Upper lobe of left lung (tissue), 5 donors: ENCODE results near the genes ATP7A, PGAM4, RTL3 and NAP1L3.

DNA sequence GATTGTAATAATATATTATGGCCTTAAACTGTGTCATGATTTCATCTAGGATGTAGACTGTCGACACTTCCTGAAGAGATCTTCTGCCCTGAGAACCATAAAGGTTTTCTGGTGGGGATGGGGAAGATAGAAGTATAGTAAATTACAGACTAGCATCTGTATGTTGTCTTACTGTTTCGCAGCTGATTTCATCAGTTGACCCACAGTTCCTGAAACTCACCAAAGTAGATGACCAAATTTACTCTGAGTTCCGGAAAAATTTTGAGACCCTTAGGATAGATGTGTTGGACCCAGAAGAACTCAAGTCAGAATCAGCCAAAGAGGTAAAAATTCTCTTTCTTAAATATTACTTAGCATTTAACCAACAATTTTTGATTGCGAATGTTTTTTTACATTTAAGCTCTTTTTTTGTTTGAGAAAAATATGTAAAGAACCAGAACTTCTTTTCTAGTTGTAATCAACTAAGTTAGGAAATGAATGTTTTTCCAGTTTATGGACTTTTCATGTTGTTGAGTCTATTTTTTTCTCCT is 2.5 kb downstream of the PBDC1 start:
- PRO-cap, 2 experiments = no peak in any of the 2 experiments
- RAMPAGE, long total RNA, 4 experiments = no peak in any of the 4 experiments

DNA sequence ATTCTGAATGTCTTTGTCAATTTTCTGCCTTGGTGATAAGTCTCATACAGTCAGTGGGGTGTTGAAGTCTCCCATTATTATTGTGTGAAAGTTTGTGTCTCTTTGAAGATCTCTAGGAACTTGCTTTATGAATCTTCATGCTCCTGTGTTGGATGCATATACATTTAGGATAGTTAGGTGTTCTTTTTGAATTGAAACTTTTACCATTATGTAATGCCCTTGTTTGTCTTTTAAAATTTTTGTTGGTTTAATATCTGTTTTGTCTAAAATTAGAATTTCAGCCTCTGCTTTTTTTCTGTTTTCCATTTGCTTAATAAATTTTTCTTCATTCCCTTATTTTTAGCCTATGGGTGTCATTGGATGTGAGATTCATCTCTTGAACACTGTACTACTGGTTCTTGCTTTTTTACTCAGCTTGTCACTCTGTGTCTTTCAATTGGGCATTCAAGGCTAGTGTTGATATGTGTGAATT is 81.5 kb downstream of the MAGEE1 start:
- PRO-cap, 2 experiments = no peak in any of the 2 experiments
- RAMPAGE, long total RNA, 4 experiments = no peak in any of the 4 experiments

DNA sequence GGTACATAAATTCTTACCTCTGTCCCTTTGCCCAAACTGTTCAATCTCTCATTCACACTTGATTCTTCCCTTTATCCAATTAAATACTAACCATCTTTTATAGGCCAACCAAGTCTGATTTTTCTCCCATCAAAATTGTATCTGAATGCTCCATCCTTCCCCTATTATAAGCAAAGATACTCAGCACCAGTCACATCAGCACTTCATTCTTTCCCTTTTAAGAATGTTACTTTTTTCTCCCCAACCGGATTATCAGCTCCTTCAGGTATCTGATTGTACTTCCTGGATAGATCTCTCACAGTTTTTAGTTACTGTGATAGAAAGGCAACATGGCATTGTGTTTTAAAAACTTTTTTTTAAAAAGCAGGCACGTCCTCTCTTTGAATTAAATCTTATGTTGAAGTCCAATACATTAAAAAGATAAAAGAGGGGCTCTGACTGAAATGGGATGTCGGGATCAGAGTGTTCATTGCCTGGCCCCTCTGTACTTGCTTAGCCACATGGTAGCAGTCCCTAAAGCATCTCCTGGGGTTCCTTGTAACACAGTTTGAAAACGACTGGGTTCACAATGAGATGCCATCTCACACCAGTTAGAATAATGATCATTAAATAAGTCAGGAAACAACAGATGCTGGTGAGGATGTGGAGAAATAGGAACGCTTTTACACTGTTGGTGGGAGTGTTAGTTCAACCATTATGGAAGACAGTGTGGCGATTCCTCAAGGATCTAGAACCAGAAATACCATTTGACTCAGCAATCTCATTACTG is 107.6 kb downstream of the FGF16 start:
- PRO-cap, 2 experiments = no peak in any of the 2 experiments
- RAMPAGE, long total RNA, 4 experiments = no peak in any of the 4 experiments

GRCh38 chrX:77681910-77682827 is 103.8 kb downstream of the ATRX start:
- PRO-cap, 2 experiments = no peak in any of the 2 experiments
- RAMPAGE, long total RNA, 4 experiments = no peak in any of the 4 experiments

DNA sequence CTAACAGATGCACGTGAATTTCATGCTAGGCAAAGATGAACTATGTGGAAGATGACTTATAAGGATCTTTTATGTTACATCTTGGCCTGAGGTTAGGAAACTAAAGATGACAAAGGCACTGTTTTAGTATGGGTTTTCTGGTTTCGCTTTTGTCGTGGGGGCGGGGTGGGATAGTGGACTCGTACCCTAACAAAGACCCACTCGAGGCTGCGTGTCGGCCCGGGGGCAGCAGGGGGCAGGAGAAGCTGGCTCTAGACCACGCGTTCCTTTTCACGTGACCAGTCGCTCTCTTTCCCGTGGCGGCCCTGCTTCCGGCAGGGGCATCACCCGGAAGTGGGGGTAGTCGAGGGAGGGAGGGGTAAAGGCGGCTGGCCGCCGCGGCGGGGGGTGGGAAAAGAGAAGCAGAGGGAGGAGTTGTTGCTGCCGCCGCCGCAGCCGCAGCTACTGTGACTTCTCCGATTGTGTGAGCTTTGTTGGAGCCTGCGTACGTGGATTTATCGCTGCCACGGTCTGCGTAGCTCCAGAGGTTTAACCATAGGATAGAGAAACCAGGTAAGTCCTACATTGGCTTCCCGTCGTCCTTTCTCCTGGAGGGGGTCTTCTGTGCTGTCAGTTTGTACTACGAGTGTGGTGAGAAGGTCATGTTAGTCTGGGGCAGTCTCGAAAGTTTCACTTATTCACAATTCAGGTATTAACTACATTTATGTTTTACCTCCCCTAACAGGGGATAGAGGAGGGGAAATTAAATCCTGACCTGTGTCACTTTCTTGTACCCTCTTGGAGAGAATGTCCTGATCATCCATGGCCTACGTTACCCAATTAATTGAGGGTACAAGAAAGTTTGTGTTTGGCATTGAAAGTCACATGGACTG is at the start of gene ATP7A:
TSS of gene ATP7A (plus strand) at position 410 of the 872 bp plus-strand sequence.
- PRO-cap, 2 experiments = peak in 2 of 2 experiments; most common plus-strand start position 458 of the sequence (in 2)
- RAMPAGE, long total RNA, 4 experiments = start-site peak on the plus strand in 3 of 4 experiments, centred at positions 417 to 430 of the sequence, 35 to 120 reads per replicate

GRCh38 chrX:77969516-77969939 is at the start of gene PGAM4:
Gene PGAM4 (minus strand): TSS chrX:77969638.
- PRO-cap, 2 experiments = no peak in any of the 2 experiments
- RAMPAGE, long total RNA, 4 experiments = no peak in any of the 4 experiments

GRCh38 chrX:78068888-78069711 is 34.9 kb upstream of the PGK1 start:
- PRO-cap, 2 experiments = no peak in any of the 2 experiments
- RAMPAGE, long total RNA, 4 experiments = no peak in any of the 4 experiments

GRCh38 chrX:78107309-78107787 is 3.3 kb downstream of the PGK1 start:
- PRO-cap, 2 experiments = no peak in any of the 2 experiments
- RAMPAGE, long total RNA, 4 experiments = no peak in any of the 4 experiments

GRCh38 chrX:78329387-78330121 is 2.1 kb upstream of the CYSLTR1 start:
- PRO-cap, 2 experiments = no peak in any of the 2 experiments
- RAMPAGE, long total RNA, 4 experiments = no peak in any of the 4 experiments

- PRO-cap, 2 experiments = no peak in any of the 2 experiments
- RAMPAGE, long total RNA, 4 experiments = no peak in any of the 4 experiments
Observed at GRCh38 chrX:78659260-78659705, at the start of gene RTL3. Gene RTL3 (minus strand): TSS chrX:78659328.

GRCh38 chrX:79270368-79270990 is 96.7 kb downstream of the ITM2A start:
- PRO-cap, 2 experiments = no peak in any of the 2 experiments
- RAMPAGE, long total RNA, 4 experiments = no peak in any of the 4 experiments

- PRO-cap, 2 experiments = no peak in any of the 2 experiments
- RAMPAGE, long total RNA, 4 experiments = start-site peak on the minus strand in 1 of 4 experiments, at chrX:80681188-80681658 at its widest, 15 reads per replicate
Observed at GRCh38 chrX:80681099-80681491, 128.6 kb downstream of the BRWD3 start.

DNA sequence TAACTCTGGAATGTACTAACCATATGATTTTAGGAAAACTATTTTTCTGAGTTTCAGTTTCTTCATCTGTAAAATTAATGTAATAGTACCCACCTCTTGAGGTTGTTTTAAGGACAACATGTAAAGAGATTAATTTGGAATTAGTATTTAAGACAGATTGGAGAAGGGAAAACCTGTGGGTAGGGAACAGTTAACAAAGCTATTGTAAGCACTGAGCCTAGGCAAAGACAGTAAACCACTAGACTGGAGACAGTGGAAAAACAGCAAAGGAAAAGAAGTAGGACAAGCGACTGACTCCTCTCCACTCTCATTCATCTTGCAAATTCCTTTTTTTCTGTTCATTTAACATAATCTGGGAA is 843 bp downstream of the HMGN5 start:
- PRO-cap, 2 experiments = no peak in any of the 2 experiments
- RAMPAGE, long total RNA, 4 experiments = no peak in any of the 4 experiments

DNA sequence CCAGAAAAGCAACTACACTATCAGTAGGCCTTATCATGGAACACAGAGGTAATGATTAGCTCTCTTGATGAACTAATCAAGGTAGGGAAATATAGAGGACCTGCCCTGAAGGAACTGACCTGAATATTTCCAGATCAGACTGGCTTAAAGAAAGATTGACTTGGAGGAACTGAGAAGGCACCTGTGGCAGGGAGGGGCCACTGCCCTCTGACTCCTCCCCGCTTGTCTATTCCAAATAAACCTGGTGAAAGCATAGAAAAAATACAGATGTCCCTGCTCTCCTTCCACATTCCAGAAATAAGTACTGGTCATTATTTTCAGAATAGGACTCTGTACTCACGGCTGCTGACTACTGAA is 5.5 kb downstream of the RPS6KA6 start:
- PRO-cap, 2 experiments = no peak in any of the 2 experiments
- RAMPAGE, long total RNA, 4 experiments = no peak in any of the 4 experiments

GRCh38 chrX:85903604-85903981 is 143.8 kb downstream of the CHM start:
- PRO-cap, 2 experiments = no peak in any of the 2 experiments
- RAMPAGE, long total RNA, 4 experiments = no peak in any of the 4 experiments

- PRO-cap, 2 experiments = no peak in any of the 2 experiments
- RAMPAGE, long total RNA, 4 experiments = no peak in any of the 4 experiments
Observed at GRCh38 chrX:86777697-86778045, 629.4 kb downstream of the DACH2 start.

DNA sequence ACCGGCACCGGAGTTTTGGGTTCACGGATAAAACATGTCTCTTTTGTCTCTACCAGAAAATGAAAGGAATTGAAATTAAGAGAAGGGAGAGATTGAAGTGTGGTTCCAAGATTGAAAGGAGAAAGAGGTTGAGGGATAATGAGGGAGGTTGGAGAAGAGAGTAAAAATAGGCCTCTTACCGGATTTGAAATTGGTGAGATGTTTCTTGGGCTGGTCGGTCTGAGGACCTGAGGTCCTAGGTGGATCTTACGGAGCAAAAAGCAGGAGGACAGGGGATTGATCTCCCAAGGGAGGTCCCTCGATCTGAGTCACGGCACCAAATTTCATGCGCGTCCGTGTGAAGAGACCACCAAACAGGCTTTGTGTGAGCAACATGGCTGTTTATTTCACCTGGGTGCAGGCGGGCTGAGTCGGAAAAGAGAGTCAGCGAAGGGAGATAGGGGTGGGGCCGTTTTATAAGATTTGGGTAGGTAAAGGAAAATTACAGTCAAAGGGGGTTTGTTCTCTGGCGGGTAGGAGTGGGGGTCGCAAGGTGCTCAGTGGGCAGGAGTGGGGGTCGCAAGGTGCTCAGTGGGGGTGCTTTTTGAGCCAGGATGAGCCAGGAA is 326.0 kb downstream of the PCDH11X start:
- PRO-cap, 2 experiments = no peak in any of the 2 experiments
- RAMPAGE, long total RNA, 4 experiments = no peak in any of the 4 experiments

- PRO-cap, 2 experiments = peak in 1 of 2 experiments; most common minus-strand start chrX:93673632 (in 1)
- RAMPAGE, long total RNA, 4 experiments = start-site peak on the minus strand in 1 of 4 experiments, at chrX:93673609-93673632 at its widest, 5 reads per replicate
Observed at GRCh38 chrX:93672533-93673846, at the start of gene NAP1L3. Gene NAP1L3 (minus strand): TSS chrX:93673578.

DNA sequence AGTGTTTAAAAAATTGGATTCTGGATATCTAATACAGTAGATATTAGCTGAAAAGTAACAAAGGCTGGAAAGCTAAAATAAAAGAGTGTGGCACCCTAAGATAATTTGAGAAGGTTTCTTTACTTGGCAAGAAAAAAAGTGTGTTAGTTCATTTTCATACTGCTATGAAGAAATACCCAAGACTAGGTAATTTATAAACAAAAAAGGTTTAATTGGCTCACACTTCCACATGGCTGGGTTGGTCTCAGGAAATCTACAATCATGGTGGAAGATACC is 1164.1 kb upstream of the DIAPH2 start:
- PRO-cap, 2 experiments = no peak in any of the 2 experiments
- RAMPAGE, long total RNA, 4 experiments = no peak in any of the 4 experiments

- PRO-cap, 2 experiments = peak in 1 of 2 experiments; most common minus-strand start chrX:96245241 (in 1)
- RAMPAGE, long total RNA, 4 experiments = no peak in any of the 4 experiments
Observed at GRCh38 chrX:96245045-96245762, 439.4 kb upstream of the DIAPH2 start.